SK-N-DZ (cell line): ENCODE measurements around the gene TREX2.

DNA sequence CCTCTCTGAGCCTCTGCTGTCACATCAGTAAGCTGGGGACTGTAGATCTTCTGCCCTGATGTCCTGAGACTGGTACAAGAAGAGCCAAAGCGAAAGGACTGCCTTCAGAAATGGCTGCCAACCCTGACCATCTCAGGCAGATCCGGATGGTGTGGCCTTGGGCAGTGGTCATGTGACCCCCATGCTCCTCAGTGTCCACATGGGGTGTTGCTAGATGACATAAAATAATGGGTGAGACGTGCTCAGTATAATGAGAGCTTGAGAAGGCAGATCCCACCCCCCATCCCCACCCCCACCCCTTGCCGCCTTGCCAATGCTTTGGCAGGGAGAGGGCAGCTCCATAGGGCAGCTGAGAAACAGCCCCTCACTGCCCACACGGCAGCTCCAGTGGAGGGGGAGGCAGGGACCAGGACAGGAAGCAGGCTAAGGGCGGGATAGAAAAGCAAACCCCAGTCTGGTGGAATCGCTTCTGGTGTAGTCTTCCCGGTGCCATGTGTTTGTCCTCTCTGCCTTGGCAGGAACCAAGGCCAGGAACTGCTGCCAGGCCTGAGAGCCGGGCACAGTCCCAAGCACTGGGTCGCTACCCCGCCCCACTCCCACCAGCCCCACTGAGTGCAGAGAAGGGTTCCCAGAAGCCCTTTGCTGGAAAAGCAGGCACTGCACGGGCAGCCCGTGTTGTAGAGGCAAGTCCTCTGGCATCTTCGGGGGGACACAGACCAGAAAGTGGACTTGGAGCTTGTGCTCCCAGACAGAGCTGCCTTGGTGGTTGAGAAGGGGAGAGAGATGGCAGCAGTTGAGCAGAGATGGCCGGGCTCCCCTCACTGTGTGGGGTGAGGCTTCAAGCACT, 60.1 kb upstream of the MTM1 start:
RAMPAGE:
- cytosol, long total RNA, result no peak
- nucleus, long total RNA, result no peak

DNA sequence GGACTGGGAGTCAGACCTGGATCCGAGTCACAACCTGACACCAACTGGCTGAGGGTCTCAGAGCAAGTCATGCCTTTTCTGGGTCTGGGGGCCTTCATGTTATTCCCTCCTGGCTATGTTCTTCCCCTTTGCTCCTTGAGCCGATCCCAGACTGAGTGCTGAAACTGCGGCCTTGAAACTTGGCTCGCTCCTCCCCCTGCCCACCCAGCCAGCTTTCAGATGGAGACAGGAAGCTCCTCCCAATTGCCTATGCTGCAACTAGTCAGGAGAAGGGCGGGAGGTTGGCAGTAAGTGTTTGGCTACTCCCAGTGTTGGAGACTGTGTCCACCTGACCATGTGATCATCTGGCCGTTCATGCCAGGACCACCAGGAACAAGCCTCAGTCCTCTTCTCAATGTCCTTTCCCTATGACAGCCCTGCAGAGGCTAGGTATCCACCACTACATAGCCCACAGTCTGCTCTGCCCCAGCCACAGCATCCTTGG, 59.5 kb upstream of the MTM1 start:
RAMPAGE:
- cytosol, long total RNA, result no peak
- nucleus, long total RNA, result no peak

RAMPAGE:
- cytosol, long total RNA, result no peak
- nucleus, long total RNA, result no peak
Observed at GRCh38 chrX:150692748-150693083, 480 bp upstream of the MTMR1 start.

DNA sequence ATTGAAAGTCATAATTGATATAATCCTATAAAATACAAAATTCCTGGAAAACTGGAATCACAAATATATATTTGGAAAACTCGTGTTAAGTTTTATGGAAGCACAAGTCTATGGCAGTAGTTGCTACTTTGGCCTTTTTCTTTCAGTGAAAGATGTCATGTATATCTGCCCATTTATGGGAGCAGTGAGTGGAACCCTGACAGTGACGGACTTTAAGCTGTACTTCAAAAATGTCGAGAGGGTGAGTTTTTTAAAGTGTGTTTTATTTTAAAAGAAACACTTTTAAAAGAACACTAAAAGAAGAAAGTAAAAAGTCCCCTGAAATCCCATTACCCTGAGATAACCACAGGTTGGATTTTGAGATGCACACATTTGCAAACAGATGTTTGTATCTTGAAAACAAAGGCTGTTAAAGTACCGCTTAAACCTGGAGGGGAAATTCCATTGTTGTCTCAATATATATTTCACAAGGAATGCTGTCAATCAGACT, 33.9 kb downstream of the MTMR1 start:
RAMPAGE:
- cytosol, long total RNA, result no peak
- nucleus, long total RNA, result no peak

RAMPAGE:
- cytosol, long total RNA, result no peak
- nucleus, long total RNA, result no peak
Observed at GRCh38 chrX:150967696-150968211, 15.4 kb upstream of the HMGB3 start.

DNA sequence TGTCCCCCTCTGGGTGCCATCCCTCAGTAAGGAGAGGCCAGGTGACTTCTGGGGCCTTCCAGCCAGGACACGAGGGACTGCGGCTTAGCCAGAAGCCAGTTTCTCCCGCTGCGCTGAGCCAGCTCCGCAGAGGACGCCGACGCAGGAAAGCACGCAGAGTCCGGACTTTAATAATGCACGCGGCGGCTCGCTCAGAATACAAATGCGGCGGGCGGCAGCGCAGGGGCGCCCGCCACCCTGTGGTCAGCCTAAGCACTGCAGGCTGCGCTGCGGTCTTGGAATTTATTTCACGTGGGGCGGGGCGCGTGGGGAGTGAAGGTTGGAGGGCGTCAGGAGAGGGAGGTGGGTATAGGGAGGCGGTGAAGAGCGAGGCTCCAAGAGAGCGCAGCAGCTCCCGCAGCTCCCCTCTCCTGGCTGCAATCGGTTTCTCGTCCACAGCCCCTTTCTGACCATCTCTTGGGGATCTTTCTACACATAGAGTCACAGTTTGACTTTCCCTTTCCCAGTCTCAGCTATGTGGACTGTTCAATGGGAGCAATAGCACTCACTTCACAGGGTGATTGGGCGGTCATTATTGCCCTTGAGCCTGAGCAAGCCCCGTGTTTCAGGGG, 94.0 kb upstream of the GPR50 start:
RAMPAGE:
- cytosol, long total RNA, result no peak
- nucleus, long total RNA, result no peak

GRCh38 chrX:151703291-151703695, 8.0 kb downstream of the PRRG3 start:
RAMPAGE:
- cytosol, long total RNA, result no peak
- nucleus, long total RNA, result no peak

GRCh38 chrX:151704204-151704759, 9.0 kb downstream of the PRRG3 start:
RAMPAGE:
- cytosol, long total RNA, result no peak
- nucleus, long total RNA, result no peak

GRCh38 chrX:153336001-153336586, 2.1 kb downstream of the ZNF275 start:
RAMPAGE:
- cytosol, long total RNA, result no peak
- nucleus, long total RNA, result no peak

DNA sequence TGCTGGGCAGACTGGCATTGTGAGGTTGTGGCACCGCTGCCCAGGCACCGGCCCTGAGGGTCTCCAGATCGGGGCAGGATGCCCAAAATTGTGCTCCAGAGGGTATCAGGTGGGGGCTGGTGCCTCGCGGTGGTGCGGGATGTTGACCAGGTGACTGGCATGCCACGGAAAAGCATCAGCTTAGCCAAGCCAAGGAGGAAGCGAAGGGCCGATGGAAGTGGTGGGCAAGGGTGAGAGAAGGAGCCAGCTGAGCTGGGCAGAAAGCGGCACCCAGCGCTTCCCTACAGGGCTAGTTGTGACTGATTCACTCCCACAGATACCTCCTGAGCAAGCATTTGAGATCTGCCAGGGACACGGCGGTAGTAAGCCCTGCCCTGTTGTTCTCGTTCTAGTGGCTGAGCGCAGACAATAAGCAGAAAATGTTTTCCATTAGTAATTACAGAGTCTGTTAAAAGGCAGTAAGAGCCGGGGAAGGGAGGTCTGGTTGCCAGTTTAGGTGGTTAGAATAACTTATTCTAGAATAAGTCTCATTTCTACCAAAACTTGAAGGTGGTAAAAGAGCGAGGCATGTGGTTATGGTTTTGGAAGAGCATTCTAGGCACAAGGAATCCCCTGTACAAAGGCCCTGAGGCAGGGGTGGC, 896 bp downstream of the ZFP92 start:
RAMPAGE:
- cytosol, long total RNA, result no peak
- nucleus, long total RNA, result no peak

DNA sequence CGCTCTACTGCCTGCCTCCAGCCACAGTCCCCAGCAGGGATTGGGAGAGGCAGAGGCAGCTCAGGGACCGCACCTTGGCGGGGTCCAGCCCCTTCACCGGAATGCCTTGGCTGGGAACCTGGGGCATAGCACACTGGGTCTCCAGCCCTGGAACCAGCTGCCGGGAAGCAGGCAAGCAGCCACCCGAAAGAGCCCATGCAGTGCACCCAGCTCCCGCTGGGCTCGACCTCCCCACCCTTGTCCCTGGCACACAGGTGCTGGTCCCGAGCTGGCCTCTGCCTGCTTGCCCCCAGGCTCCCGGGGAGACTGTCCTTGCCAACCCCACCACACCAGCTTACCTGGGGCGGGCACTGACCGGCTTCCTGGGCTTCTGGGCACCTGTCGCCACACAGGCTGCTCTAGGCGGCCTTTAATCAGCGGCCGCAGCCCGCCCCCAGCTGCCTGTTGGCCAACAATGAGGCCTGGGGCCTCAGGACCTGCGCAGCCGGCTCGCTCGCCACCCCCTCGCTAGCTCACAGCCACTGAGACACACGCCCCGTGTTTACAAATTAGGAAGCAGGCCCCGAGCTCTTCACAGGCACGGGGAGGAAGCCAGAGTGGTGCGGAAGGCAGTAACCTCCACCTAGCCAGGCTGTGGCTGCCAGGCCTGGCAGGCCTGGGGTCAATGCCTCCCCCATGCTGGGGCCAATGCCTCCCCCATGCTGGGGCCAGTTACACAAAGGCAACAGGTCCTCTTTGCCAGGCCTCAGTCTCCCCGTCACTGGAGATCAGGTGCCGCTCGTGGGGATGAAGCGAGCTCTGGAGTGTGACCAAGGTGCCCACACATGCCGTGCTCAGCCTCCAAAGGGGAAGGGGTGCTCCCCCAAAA, at the start of gene TREX2:
Gene TREX2 (minus strand): TSS at position 386 of the 868 bp plus-strand sequence.
RAMPAGE:
- cytosol, long total RNA, result no peak
- nucleus, long total RNA, result no peak

RAMPAGE:
- cytosol, long total RNA, result no peak
- nucleus, long total RNA, result no peak
Observed at GRCh38 chrX:153455151-153456041, 9.5 kb upstream of the TREX2 start.

GRCh38 chrX:153537398-153538342, 20.2 kb downstream of the ATP2B3 start:
RAMPAGE:
- cytosol, long total RNA, result no peak
- nucleus, long total RNA, result no peak

DNA sequence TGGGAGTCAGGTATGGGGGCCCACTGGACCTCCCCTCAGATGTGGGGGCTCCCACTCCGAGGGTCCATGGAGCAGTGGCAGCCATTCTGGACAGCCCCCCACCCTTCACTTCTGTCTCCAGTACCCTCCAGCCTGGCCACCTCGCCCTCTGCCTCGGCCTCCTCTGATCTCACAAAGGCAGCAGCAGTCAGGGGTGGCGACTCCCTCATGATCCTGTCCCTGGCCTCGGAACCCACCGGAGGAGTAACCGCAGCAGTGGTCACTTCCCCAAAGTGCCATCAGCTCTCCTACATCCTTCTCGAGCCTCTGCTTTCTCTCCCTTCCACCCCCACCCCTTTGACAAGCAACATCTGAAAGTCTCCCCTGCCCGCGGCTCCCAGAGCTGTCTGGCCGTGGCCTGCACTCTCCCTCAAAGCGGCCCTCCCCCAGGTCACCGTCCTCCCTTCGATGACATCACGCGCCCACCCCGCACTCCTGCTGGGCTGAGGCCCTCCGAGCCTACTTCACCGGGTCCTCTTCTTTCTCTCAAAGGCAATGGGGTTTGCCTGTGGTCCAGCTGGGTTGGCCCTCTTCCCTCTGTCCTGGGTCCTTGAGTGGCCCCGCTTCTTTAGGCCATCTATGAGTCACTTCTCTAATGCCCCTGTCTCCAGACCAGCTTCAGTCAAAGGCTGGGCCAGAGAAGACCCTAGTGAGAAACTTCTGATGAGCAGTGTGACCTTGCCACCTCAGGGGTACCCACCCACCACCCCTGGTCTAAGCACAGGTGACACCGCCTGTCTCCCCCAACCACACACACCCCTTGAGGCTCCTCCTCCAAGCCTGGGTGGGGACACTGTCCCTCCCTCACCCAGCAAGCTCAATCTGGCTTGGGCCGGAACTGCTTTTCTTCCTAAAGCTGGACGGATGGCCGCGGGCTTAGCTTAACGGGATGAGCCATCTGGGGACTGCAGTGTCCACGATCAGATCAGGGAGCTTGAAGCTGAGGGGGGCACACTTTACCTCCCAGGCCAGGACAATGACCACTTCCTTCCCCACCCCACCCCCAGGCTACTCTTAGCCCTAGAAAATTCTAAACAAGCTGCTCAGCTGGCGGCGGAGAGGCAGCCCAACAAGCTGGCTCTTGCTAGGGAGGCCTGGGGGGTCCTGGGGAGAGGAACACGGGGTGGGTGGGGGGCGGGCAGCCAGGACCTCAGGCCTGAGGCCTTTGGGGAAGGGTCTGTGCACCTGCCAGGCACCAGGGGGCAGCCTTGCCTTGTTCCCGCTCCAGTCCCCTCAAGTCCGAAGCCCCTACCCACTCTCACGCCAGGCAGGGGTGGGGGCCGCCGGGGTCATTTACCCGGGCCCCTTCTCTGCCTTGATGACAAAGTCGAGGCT, 1.2 kb upstream of the SLC6A8 start:
RAMPAGE:
- cytosol, long total RNA, result no peak
- nucleus, long total RNA, result no peak

DNA sequence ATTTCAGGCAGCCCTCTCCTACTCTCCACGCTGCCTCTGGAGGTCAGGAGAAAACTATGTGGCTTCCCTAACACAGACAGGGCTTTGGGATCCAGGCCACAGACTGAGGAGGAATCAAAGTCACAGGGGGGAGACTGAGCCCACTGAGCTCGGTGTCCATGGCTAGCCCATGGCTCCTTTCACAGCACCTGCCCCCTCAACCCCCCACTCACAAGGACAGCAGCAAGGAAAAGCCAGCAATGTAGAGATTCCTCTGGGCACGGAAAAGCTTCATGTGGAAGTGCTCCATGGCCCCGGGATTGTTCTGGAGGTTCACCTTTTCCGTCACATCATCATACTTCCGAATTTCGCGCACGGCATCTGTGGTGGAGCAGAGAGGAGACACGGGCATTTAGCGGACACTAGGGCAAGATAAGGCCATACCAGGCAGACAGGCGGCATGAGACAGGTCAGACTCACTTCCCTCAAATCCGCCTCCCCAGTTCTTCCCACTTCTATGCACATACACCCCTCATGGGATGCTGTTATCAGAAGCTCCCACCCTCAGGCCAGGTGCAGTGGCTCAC, 8.8 kb downstream of the BCAP31 start:
RAMPAGE:
- cytosol, long total RNA, result no peak
- nucleus, long total RNA, result no peak

DNA sequence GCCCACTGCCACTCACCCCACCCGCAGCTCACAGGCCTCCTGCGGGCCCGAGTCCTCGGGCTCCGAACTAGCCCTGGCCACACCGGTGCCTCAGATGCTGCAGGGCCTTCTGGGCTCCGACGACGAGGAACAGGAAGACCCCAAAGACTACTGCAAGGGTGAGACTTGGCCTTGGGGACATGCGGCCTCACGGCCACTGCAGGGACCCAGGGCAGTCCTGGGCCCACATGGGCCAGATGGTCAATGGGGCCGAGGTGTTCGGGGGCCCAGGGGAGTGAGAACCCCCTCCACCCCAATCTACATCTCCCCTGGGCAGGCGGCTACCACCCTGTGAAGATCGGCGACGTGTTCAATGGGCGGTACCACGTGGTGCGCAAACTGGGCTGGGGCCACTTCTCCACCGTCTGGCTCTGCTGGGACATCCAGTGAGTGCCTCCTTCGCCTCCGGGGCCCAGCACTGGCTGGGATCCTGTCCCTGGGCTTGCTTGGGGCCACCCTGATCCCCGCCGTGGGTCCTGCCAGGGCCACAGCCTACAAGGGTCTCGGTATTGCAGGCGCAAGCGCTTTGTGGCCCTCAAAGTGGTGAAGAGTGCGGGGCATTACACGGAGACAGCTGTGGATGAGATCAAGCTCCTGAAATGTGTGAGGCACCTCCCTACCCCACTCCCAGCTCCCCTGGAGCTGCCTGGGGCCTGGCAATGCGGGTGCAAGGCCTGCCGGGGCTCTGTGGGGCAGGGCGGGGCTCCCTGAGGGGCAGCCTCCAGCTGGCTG, 533 bp downstream of the SRPK3 start:
RAMPAGE:
- cytosol, long total RNA, result no peak
- nucleus, long total RNA, result no peak

DNA sequence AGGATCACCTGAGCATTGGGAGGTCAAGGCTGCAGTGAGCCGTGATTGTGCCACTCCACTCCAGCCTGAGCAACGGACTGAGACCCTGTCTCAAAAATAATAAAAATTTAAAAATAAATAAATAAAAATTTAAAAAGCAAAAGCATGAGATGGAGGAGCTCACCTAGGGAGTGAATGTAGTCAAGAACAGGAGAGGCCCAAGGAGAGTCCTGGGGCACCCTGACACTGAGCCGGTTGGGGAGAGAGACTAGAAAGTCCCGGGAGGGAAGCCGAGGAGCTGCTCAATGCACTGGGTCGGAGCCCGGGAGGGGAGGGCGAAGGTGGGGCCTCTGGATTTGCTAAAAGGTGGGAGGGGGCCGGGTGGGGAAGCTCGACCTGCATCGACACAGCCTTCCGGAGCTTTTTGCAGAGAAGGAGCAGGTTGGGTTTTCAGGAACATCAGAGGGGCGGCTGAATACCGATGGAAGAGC, 12.0 kb downstream of the PDZD4 start:
RAMPAGE:
- cytosol, long total RNA, result no peak
- nucleus, long total RNA, result no peak

DNA sequence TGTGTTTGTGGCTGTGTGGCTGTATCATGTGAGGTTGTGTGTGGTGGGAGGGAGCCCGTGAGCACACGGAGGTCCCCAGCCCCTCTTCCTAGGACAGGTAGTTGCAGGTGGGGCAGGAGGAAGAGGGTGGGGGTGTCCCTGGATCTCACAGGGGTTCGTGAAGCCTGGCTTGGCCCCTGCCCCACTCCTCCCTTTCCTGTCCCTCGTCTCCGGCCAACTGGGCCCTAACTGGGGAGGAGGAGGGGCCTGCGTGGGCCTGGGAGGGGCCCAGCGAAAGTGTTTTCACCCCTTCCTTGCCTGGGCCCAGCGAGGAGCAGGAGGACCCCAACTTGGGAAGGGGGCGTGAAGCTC, 470 bp upstream of the AVPR2 start:
RAMPAGE:
- cytosol, long total RNA, result no peak
- nucleus, long total RNA, result no peak

DNA sequence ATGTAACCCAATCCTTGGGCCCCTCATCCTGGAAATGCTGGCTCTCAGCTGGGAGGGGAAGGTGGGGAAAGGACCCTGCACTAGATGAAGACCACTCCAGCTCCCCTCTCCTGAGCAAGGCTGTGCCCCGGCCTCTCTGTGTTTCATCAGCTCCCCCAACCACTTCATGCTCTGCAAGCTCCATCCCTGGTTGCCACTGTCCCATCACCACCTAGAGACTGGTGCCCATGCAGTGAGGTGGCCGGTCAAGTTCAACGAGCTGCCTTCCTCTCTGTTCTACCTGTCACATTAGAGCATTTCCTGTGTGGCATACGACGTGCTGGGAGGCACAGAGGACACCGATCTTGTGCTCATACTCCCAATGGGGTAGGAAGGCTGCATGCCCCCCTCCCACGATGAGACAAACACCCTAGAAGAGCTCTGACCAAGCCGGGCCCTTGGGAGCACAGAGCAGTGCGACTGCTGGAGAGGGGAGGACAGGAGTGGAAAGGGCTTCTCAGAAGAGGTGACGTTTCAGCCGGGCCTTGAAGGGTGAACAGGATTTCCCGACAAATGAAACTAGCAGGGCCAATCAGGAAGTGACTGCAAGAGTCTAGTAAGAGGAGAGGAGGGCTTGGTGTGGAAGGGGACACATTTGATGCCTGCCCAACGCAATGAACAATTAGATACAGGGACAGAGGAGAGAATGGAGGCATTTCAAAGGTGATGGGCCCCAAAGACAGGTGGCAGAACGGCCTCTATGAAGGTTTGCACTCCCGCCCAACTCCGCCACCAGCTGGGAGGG, 4.2 kb downstream of the HCFC1 start:
RAMPAGE:
- cytosol, long total RNA, result no peak
- nucleus, long total RNA, result no peak

GRCh38 chrX:153982459-153982848, 9.9 kb downstream of the TMEM187 start:
RAMPAGE:
- cytosol, long total RNA, result no peak
- nucleus, long total RNA, result no peak